Measurements from ENCODE around the genes SRRT, ACHE, TRIM56, AP1S1, NAT16 and CLDN15.

DNA sequence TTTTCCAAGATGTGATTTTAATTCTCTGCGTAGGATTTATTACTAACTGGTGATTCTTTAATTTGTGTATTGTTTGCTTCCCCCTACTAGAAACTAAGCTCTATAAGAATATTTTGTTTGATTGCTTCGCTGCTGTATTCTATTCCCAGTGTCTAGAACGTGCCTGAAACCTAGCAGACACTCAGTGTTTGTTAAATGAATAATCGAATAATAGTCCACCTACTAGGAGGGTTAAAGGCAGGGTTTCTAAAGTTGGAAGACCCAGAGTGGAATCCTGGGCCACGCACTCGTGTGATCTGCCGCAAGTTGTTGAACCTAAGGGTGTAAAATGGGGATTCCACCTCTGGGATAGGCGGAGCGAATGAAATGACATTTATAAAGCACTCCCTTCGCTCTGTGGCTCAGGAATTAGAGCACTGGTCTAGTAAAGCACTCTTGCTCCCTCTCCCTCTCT is 713 bp upstream of the AGFG2 start:
- RRBS, result no CpG with 5 or more reads among the region's 10 CpGs

GRCh38 chr7:100678855-100679217 is 5.3 kb downstream of the GNB2 start:
- RRBS, result 42% methylated on average over 3 of the region's 6 CpGs

DNA sequence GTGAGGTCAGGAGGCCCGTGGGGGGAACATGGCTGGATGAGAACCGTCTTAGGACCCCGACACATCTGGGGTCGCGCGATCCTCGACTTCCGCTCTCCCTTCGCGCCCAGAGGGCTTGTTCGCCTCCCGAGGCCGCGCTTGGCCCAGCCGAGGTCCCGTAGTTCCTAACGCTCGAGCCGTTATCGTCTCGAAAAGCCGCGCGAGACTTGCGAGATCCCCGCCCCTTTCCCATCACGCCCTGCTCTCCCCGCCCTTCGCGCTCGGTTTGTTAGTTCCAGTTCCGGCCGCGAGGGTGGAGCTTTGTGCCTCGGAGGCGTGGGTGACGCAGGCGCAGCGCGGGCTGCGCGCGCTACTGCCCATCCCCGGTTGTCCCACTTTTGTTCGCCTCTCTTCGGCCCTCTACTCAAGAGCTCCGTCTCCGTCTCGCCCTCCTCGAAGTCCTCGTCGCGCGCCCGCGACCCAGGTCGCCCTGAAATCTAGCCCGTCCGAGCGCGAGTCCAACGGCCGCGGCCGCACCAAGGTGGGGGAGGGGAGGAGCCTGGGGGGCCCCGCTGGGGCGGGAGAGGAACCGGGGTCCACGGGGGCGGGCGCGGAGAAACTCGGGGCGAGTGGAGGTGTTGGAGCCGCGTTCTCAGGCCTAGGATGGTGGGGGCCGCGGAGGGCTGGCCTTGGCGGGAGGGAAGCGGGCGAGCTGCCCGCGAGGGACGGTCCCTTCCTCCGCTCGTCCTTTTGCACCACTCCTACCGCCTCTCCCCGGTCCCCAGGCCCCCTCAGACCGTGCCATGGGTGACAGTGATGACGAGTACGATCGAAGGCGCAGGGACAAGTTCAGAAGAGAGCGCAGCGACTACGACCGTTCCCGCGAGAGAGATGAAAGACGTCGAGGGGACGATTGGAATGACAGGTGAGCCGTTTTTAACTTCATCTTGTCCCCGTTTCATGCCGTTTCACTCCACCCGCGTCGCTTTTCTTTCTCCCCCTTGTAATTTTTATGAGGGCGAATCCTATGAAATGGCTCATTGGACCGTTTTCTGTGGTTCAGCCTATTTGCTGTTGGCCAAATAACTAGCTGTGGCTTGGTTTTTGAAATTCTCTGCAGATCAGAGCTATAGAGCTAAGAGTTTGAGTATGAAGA is at the start of gene SRRT:
Gene SRRT (plus strand): TSS at position 295 of the 1,135 bp plus-strand sequence.
- RRBS, result under 1% methylated on average over 12 of the region's 110 CpGs

DNA sequence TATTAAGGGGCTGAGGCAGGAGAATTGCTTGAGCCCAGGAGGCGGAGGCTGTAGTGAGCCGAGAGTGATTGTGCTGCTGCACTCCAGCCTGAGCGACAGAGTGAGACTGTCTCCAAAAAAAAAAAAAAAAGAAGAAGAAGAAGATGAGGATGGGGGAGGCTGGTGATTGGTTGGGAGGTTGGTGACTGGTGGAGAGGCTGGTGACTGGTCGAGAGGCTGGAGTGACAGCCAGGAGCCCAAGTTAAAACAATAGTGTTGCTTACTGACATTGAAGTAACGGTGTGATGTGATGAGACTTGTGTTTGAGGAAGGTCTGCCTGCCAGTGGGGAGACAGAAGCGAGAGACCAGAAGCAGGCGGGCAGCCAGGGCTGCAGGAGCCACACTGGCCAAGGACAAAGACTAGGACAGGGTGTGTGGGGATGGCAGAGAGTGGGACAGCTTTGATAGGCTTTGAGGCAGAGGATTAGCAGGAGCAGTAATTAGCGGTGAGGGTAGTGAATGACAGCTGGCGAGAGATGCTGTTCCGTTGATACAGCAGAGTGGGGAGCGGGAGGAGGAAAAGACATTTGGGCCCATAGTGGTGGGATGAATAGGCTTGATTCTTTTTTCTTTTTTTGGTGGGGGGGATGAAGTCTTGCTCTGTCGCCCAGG is 4.9 kb downstream of the SRRT start:
- RRBS, result no CpG with 5 or more reads among the region's 12 CpGs

- RRBS, result no CpG with 5 or more reads among the region's 30 CpGs
Measured at GRCh38 chr7:100881883-100882877, 7.3 kb downstream of the SRRT start.

DNA sequence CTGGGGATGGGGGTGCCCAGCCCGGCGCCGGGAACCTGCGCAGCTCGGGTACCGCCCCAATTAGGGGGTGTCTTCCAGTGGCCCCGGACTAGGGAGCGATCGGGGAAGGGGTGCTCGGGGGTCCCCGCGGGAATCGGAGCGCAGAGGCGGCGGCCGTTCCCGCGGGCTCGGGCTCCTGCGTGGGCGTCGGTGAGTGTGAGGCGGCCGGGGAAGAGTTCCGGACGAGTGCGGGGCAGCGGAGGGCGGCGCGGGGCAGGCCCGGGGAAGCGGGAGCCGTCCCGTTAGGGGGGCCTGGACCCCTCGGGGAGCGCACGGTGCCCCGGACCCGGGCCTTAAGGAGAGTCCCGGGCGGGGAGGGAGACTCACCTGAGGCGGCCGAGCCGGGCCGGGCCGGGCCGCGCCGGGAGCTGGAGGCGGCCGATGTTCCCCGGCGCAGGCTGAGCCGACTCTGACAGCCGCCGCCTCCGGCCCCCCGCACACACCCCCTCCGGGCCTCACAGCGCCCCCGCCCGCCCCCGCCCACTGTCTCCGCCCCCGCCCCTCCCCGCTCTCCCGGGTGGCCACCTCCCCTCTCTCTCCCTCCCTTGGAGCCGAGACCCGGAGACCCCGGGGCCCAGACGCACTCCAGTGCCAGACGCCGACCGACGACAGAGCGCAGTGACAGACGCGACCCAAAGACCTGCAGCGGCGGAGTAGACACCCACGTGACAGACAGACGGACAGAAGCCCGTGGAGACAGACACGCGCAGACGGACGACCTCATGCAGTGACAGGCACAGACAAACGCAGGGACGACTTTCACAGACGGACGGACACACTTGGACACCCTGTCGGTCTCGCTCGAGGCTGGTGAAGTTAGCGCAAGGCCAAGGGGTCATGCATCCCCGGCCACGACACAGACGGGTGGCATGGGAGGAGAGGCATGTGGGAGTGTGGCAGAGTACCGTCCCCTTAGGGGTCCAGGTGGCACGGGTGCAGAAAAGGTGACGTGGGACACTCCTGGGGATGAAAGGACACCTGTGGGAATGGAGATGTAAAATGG is at the start of gene ACHE:
Gene ACHE (minus strand): TSS at position 453 of the 1,042 bp plus-strand sequence.
- RRBS, result 3% methylated on average over 37 of the region's 103 CpGs

DNA sequence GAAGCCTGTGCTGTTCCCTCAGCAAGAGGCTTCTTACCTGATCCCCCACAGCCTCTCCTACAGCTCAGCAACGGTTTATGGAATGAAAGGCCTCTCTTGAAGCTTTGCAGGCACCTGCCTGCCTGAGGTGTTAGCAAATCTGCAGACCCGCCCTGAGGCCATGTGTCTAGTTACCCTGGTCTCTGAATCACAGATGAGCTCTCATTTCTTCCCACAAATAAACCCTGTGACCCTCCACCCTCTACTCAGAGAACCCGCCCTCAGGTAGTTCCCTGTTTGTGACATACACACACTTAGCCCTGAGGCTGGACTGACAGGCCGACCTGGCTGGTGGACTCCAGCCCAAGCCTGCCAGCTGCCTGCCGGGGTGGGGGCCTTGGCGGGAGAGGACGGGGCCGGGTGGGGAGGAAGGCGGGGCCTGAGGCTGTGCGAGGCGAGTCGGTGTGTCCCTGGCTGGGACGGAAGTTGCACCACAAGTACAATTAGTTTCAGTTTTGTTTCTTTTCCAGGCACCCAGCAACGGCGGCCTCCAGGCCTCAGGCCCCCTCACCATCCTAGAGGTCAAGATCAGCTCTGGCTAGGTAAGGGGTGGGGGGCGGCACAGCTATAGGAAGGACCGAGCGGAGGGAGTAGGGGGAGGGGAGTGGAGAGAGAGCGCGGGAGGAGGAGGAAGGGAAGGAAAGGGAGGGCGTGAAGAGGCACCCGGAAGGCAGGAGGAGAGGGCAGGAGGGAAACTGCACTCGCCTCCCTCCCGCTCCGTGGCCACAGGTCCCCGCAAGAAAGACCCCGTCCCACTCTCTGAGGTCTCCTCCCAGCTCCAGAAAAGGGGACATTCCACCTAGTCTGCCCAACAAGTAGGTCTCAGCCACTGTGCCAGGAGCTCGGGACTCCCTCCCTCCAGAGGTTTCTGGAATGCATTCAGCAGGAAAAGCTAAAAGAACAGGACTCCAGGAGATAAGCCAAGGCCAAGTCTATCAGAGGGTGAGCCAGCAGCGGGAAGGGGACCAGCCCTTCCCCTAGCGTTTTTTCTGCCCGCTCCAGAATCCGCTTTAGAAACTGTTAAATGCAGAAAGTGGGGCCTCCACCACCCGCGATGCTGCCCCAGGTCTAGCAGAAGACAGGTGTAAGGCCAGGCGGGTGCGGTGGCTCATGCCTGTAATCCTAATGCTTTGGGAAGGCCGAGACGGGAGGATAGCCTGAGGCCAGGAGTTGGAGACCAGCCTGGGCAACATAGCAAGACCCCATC is at the start of gene TRIM56:
Gene TRIM56 (plus strand): TSS at position 491 of the 1,246 bp plus-strand sequence.
- RRBS, result no CpG with 5 or more reads among the region's 38 CpGs

DNA sequence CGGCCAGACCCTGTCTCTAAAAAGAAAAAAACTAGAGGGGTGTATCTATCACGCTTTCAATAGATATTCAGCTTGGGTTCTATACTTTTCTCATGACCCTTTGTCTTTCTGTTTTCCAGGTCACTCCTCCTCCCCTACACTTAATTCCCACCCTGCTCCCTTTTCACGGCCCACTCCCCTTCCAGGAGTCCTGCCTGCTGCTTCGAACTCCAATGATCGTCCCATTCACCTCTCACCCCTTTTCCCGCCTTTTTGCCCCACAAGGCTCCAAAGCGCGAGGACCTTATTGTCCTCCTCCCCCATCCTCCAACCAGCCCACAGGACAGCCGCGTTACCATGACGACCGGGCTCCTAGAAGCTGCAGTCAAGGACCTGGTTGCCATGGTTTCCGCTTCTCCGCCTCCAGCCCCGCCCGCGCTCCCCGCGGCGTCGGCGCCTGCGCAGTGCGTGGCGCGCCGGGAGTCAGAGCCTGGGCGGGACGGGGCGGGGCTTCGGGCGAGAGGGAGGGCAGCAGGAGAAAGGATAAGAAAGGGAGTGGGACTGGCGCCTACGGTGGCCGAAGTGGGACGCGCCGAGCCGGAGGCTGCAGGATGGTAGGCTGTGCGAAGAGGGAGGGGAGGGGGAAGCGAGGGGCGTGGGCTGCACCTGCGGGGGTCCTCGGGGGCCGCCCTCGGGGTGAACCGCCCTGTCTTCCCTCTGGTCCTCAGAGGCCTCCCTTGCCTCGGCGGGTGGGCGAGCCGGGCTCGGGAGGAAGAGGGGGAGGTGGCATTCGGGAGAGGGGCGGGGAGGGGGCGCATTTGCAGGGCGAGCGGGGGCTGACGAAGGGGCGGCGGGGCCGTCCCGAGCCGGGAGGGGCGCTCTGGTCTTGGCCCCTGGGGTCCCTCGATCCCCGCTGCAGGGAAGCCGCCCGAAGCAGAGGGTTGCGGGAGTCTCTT is at the start of gene AP1S1:
Gene AP1S1 (plus strand): TSS at position 552 of the 935 bp plus-strand sequence.
- RRBS, result under 1% methylated on average over 16 of the region's 69 CpGs

- RRBS, result no CpG with 5 or more reads among the region's 10 CpGs
Measured at GRCh38 chr7:101167326-101167888, 2.0 kb upstream of the VGF start.

GRCh38 chr7:101180014-101180480 is at the start of gene NAT16:
Gene NAT16, minus strand, starts transcription at chr7:101180293.
- RRBS, result 4% methylated on average over 22 of the region's 59 CpGs

GRCh38 chr7:101237532-101238423 is at the start of gene CLDN15:
Gene CLDN15, minus strand, starts transcription at chr7:101237802.
- RRBS, result no CpG with 5 or more reads among the region's 26 CpGs

- RRBS, result 82% methylated on average over 2 of the region's 36 CpGs
Measured at GRCh38 chr7:101239070-101240155, 1.8 kb upstream of the CLDN15 start.

DNA sequence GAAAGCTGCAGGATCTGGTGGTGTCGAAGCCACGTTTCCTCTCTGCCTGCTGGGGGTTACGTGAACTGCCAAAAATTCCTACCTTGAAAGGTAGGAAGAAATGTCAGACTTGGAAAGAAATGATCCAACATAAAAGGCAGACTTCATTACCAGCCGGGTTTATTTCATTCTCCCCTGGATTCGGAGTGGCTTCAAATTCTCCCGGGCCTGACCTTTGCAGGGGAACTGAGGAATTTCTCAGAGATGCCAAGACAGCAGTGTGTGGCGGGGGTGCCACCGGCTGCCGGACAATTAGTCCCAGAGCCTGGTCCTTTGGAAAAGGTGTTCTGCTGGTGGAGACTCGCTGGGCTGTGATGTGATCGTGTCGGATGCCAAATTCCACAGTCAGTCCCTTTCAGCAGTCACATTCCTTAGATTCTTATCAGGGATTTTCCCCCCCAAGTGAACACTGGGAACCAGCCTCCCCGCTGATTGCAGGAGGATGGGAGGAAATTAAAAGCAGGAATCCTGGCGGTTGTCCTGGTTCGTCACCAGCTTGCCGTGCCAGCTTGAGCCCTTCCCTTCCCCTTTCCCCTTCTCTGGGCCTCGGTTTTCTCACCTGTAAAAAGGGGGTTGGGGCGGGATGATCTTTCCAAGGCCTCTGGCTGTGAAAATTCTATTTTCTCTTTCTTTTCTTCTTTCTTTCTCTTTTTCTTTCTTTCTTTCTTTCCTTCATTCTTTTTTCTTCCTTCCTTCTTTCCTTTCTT is 39.4 kb downstream of the COL26A1 start:
- RRBS, result 22% methylated on average over 5 of the region's 18 CpGs

DNA sequence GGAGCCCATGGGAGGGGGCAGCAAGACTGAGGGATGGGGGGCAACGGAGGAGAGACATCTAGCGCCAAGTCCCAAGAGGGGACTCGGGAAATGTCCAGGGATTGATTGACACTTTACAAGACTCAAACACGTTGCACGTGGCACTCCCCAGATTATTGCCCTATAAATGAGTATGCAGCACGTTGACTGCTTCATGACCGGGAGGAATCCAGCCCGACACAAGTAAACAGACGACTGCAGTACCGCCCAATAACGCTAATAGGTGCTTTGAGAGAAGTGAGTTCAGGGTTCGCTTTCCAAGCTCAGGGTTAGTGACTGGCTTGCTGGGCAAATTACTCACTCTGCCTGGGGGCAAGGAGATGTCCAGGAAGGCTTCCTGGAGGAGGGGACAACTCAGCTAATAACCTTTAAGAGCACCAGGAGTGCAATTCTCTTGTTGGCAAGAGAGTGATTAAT is 73.3 kb upstream of the MYL10 start:
- RRBS, result no CpG with 5 or more reads among the region's 12 CpGs

DNA sequence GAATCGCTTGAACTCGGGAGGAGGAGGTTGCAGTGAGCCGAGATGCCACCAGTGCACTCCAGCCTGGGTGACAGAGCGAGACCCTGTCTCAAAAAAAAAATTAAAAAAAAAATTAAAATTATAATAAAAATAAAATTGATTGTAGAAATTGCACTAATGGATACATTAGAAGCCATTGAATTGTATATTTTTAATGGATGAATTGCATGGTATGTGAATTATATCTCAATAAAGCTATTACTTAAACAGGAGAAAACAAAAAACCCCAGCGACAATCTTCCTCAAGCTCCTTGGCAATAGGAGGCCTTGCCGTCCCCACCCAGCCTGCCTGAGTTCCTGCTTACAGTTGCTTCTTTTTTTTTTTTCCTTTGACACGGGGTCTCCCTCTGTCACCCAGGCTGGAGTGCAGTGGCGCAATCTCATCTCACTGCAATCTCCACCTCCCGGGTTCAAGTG is 88.7 kb upstream of the CUX1 start:
- RRBS, result no CpG with 5 or more reads among the region's 9 CpGs

DNA sequence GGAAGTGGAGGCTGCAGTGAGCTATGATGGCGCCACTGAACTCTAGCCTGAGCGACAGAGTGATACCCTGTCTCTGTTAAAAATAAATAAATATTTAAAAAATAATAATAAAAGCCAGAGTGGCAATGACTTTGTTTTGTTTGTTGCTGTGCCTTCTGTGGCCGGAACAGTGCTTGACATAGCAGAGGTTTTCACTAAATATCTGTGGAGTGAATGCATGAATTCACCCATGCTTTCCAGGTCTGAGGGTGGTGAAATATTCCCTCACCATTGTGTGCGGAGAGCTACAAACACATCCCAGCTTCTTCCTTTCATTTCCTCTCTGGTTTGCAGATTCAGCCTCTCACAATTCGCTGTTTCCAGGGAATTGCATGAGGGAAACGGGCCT is 48.1 kb upstream of the CUX1 start:
- RRBS, result no CpG with 5 or more reads among the region's 6 CpGs

DNA sequence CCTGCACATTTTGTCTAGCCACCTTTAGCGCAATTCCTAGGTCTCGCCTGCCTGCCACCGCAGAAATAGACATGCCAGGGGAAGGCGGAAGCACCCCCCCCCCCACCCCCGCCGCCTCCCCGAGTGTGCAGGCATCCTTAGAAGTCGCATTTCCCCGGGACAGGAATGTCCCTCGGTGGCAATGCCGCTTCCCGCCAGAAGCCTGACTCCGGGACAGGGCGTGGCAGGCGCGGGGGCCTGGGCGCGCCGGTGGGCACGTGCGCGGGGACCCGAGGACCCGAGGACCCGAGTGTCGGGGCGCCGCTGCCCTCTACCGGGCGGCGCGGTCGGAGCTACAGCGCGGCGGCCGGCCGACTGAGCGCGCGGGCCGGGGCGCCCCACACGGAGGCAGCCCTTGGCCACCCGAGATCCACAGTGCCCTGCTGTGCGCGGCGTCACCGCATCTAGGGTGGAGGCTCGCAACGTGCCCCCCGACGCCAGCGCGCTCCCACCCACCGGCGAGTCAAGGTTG is 3.4 kb upstream of the CUX1 start:
- RRBS, result 2% methylated on average over 16 of the region's 57 CpGs

GRCh38 chr7:101815740-101816549 is 1.5 kb upstream of the CUX1 start:
- RRBS, result 2% methylated on average over 55 of the region's 116 CpGs

GRCh38 chr7:101856302-101857399 is 39.2 kb downstream of the CUX1 start:
- RRBS, result 68% methylated on average over 5 of the region's 36 CpGs

- RRBS, result no CpG with 5 or more reads among the region's 10 CpGs
Measured at GRCh38 chr7:101995120-101995824, 177.8 kb downstream of the CUX1 start.